ENCODE results near the genes SLC6A9, KLF18, DMAP1 and DYNLT4.

- RRBS: no CpG with 5 or more reads among the region's 8 CpGs
Measured at GRCh38 chr1:43952649-43953421, 6.1 kb downstream of the IPO13 start.

DNA sequence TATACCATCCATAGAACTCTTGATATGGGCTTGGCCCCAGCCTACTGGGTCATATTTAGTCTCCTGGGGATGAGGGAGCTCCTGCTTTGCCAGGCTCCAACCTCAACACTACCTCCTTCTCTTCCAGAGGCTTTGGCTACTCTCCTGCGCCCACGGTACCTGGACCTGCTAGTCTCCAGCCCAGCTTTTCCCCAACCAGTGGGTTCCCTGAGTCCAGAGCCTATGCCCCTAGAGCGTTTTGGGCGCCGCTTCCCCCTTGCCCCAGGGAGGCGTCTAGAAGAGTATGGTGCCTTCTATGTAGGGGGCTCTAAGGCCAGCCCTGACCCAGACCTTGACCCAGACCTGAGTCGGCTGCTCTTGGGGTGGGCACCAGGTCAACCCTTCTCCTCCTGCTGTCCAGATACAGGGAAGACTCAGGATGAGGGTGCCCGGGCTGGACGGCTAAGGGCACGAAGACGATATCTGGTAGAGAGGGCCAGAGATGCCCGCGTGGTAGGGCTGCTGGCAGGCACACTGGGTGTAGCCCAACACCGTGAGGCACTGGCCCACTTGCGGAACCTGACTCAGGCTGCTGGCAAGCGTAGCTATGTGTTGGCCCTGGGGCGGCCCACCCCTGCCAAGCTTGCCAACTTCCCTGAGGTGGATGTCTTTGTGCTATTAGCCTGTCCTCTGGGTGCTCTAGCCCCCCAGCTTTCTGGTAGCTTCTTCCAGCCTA lies 1.6 kb downstream of the DPH2 start:
- RRBS: no CpG with 5 or more reads among the region's 17 CpGs

- RRBS: no CpG with 5 or more reads among the region's 6 CpGs
Measured at GRCh38 chr1:43992354-43992960, 1.1 kb downstream of the CCDC24 start.

DNA sequence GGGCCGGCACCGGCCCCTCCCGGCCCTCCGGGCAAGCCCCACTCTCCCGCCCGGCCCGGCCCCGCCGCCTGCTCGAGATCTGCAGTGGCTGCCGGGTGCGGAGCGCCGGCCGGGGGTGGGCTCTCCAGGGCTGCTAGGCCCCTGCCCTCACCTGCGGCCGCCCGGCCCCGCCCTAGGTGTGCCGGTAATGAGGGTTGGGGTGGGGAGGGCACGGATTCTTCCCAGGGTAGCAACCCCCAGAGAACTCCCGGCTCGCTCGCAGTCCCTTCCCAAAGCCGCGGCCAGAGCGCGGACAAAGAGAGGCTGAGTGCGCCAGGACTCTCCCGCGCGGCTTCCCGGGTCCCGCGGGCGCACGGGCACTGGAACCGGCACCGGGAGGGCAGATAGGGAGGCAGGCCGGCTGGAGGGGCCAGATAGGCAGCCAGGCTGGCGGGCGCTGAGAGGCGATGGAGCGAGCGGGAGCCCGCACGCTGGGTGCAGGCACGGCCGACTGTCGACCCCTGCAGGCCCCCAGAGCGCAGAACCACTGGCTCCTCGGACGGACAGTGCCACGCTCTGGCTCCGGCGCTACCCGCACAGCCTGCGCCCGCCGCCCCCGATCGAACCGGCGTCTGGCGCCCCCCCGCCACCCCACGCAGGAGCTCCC lies 765 bp downstream of the SLC6A9 start:
- RRBS: 1% methylated on average over 25 of the region's 67 CpGs

DNA sequence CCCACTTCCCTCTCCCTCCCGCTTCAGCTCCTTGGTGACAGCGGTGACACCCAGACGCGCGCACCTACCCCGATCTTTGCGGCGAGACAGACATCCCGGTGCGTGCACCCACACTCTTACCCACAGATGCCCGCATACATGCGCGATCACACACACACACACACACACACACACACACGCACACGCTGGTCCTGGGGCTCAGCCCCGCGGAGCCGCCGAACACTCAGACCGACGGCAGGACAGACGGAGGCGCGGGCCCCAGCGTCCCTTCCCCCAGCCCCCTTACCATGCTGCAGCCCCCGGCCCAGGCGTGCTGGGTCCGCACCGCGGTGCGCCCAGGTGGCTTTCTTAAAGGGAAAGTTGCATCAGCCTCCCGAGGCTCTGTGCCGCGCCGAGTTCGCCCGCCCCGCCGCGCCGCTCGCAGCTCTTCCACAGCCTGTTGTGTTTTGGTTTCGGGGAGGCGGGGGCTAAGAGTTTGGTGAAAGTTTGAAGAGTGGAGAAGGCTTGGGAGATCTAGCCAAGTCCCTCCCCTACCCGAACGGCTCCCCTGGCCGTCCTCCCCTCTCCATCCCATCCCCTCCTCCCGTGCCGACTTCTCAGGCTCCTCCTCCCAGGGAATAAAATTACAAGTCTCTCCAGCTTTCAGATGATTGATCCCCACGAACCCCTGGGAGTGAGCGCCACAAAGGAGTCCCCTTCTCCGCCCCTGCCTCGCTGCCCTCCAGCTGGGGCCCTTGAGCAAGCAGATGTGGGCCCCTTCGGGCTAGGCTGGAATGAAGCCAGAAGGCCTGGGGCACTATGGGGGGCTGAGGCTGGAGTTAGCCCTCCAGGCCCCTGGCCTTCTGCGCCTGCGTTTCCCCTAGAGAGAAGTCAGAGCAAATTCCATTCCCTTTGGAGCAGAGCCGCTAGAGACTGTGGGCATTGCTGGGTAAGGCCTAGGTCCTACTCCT lies at the start of gene SLC6A9:
Gene SLC6A9, minus strand, starts transcription at position 443 of the 950 bp plus-strand sequence.
- RRBS: no CpG with 5 or more reads among the region's 57 CpGs

DNA sequence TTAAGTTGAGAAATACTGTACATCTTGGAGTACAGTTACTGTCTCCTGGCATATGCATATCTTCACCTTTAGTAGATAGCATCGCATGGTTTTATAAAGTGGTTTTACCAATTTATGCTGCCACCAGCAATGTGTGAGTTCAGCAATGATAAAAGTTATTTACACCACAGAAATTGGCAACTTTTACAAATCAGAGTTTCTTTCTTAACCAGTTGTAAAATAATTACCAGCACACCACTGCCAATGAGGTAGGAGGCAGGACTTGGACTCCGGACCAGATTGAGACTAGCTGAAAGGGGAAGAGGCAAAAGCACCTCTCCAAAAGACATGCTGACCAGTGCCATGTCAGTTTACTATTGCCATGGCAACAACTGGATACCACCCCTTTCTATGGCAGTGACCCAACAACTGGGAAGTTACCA lies 18.8 kb upstream of the SLC6A9 start:
- RRBS: no CpG with 5 or more reads among the region's 2 CpGs

GRCh38 chr1:44068369-44069033 lies 37.2 kb upstream of the SLC6A9 start:
- RRBS: no CpG with 5 or more reads among the region's 3 CpGs

DNA sequence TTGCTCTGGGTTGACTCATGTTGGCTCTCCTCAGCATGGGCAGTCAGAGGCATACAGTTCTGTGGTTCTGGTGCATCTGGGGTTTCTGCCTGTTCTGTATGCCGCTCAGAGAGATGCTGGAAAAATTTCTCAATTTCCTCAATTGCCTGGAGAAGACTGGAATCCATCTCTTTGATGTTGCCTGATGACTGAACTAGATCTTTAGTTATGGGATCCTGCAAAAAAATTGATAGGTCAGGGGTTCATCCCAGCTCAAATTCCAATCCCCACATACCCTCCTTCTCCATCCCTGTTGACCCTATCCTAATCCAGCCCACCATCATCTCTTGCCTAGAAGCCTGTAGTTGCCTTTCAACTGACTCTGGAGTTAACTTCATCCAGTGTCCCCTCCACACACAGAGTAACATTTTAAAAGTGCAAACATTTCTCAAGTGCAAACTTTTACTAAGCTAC lies at the start of gene KLF18:
Gene KLF18, minus strand, starts transcription at position 167 of the 453 bp plus-strand sequence.
- RRBS: no CpG with 5 or more reads among the region's 1 CpG

GRCh38 chr1:44213143-44214145 lies at the start of gene DMAP1:
Gene DMAP1 (plus strand): TSS chr1:44213471.
- RRBS: 1% methylated on average over 6 of the region's 45 CpGs

GRCh38 chr1:44368567-44368982 lies 13.5 kb upstream of the ERI3 start:
- RRBS: no CpG with 5 or more reads among the region's 5 CpGs

- RRBS: no CpG with 5 or more reads among the region's 36 CpGs
Measured at GRCh38 chr1:44654611-44655198, 19.6 kb downstream of the TMEM53 start.

DNA sequence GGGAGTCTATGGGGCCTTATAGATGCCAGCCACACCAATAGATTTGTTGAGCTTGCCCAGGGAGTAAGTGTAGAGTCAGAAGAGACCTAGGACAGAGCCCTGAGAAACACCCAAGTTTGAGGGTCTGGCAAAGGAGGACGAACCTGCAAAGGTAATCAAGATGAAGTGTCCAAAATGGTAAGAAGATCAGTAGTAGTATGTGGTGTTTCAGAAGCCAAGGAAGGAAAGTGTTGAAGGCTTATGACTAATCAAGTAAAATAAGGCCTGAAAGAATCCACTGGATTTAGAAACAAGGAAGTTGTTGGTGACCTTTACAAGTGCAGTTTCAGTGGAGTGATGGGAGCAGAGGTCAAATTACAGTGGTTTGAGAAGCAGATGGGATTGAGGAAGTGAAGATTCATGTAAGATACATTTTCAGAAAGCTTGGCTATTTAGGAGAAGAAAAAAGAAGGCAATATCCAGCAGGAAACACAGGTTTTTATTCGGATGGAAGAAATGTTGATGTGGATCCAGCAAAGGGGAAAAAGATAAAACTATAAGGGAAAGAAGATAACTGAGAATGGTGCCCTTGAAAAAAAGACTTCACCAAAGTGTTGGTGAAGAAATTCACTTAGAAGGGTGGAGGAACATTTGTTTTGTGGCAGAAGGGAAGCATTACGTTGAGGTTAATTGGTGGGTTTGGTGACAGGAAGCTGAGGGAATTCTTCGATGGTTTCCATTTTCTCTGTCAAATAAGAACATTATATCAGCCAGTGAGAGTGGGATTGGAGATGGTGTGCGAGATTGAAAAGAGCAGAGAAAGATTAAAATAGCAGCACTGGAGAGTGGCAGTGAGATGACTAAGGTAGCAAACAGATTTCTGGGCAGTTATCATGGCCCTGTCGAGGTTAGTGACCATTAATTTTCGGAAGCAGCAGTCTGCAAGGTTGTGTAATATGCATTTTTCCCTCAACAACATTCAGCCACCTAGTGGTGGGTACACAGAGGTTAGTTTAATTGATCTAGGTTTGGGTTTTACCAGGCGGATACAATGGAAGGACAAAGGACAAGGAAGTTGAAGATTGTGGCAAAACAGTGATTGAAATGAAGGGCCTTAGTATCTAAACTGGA lies 2.2 kb downstream of the ARMH1 start:
- RRBS: no CpG with 5 or more reads among the region's 8 CpGs

- RRBS: no CpG with 5 or more reads among the region's 15 CpGs
Measured at GRCh38 chr1:44803434-44804366, 3.5 kb downstream of the DYNLT4 start.

- RRBS: no CpG with 5 or more reads among the region's 20 CpGs
Measured at GRCh38 chr1:44807173-44808240, at the start of gene DYNLT4. Gene DYNLT4 (minus strand): TSS chr1:44807351.

DNA sequence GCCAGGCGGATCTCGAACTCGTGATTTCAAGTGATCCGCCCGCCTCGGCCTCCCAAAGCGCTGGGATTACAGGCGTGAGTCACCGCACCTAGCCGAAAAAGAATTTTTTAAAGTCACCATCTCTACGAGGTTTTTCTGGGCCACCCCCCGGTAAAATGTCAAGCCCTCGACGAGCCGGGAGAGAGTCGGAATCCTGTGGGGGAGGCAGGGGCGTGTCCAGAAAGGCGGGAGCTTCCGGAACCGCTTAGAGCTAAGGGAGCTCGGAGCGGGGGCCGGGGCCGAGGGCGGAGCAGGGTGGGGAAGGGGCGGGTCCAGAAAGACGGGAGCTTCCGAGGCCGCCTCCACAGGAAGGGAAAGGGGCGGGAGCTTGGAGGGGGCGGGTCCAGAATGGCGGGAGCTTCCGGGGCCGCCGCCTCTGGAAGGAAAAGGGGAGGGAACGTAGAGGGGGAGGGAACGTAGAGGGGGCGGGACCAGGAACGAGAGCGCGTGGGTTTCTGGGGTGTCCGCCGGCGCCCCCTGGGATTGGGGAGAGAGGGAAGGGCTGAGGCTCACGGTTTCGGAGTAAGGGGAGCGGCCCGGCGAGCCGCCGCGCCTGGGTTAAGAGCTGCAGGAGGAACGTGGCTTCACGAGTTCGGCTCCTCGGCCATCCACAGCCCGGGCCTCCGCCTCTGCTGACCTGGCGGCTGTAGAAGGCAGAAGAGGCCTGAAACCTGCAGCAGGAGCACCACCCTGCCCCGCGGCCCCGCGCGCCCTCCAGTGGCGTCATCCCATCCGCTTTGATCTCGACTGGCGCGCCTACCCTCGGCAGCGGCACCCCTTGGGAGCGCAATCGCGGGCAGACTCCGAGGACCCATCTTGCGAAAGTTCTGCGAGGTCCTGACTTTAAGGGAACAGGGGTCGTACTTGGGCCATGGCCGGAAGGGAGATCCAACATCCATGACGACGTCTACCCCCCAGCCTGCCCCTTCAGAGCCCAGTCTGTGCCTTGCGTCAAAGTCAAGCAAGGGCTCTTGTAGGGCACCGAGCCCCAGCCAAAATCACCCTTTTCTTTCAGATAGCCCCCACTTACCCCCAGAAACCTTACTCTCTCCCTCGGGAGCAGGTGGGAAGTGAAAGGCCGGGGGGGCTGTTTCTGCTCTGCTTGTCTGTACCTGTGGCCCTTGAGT lies 22.9 kb upstream of the HPDL start:
- RRBS: under 1% methylated on average over 26 of the region's 85 CpGs

DNA sequence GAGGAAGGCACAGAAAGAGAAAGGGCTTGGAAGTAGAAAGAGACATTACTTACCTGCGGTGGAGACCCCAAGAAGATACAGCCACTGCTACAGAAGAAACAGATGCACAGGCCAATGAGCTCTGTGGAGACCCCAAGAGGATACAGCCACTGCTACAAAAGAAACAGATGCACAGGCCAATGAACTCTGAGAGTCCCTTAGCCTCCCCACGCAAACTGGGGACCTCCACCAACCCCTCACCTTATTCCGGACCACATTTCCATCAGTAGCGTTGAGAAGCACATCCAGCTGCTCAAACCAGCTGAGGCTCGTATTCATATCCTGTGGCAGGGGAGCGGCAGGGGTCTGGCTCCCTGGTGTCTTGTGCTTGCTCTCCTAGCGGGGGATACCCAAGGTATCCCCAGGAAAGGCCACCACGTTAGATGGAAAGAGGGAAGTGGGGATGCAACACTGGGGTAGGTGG lies 550 bp downstream of the CCDC163 start:
- RRBS: no CpG with 5 or more reads among the region's 8 CpGs

DNA sequence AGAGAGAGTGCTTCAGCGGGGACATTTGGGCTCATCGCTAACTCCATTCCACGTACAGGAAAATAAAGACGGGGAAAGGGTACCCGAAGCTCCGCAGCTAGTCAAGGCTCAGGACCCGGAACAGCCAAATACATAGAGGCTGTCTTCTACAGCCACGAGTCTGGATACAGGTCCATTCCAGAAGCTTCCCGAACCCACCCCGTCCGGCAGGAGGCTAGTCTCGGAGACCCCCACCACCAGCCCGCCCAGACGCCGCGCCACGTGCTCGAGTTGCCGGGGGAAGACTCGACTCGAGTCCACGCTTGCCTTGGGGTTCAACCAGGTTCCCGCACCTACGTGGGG lies 410 bp downstream of the PRDX1 start:
- RRBS: 1% methylated on average over 15 of the region's 24 CpGs

GRCh38 chr1:45606340-45606940 lies 17.4 kb downstream of the CCDC17 start:
- RRBS: no CpG with 5 or more reads among the region's 6 CpGs

- RRBS: 100% methylated on average over 3 of the region's 14 CpGs
Measured at GRCh38 chr1:45622095-45622531, 1.7 kb downstream of the CCDC17 start.

GRCh38 chr1:45979166-45979479 lies 153.3 kb downstream of the PIK3R3 start:
- RRBS: no CpG with 5 or more reads among the region's 1 CpG